Metastatic Lung Carcinoma in the Adrenal Gland (tissue), 1 donor: Measurements from ENCODE around the gene B4GALT5.

GRCh38 chr20:47743710-47744107 lies 41.6 kb downstream of the SULF2 start:
- PRO-cap, result no peak

- PRO-cap, result no peak
Measured at GRCh38 chr20:47766073-47766549, 19.2 kb downstream of the SULF2 start.

DNA sequence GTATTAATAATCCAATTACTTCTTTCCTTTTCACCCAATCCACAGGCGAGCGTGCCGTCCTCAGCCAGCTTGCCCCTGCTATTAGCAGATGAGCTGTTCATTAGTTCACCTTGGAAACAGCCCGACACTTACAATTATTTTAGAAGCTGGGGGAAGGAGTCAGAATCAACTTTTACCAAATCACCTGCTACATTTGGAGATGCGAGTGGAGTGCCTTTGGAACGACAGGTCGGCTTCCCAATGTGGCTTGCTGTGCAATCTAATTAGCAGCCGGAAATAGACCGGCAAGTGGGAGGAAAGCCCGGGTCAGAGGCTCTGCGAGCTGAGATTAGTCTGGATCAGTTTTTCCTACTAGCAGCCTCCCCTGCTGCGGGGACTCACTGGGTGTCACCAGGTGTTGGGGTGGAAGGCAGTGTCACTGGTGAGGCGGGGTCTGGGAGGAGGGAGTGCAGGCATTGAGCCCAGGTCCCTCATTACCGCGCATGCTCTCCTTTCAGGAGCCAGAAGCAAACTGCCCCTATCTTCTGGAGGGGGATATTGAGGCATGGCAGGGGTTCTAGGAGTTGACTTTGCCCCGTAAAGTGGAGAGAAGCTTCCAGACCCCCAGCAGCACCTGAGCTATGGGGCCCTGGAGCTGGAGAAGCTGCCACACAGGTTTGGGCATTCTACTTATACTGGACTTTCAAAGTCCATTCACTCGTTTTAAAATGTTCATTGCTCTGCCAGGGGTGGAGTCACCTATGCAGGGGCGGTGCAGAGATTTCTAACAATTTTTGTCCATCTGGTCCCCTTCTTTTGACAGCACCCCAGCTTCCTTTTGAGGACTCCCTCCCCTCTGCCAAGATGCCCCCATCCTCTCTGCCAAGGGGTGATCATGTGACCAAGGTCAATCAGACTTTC lies 11.1 kb downstream of the SULF2 start:
- PRO-cap, result no peak

- PRO-cap, result no peak
Measured at GRCh38 chr20:47857065-47858135, 72.1 kb upstream of the SULF2 start.

DNA sequence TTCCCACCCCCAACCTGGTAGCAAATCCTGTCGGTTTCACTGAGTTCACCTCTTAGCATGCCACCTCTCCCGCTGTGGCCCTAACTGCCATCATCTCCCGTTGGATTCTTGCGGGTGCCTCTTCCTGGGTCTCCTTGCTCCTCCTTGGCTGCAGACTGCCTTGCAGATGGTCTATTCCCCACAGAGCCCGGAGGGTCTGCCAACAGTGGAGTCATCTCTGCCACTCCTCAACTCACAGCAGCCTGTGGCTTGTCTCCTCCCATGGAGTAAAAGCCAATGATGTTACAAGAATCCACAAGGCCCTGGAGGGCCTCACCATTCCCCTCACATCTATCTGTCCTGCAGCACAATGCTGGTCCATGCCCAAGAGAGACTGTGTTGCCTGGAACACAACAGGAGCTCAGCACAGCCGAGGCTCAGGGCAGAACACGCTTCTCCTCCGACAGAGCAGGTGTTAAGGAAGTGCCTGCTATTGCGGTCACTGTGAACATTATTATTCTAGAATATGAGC lies 241.8 kb upstream of the SULF2 start:
- PRO-cap, result no peak

GRCh38 chr20:48120082-48120495 lies 334.8 kb upstream of the SULF2 start:
- PRO-cap, result no peak

- PRO-cap, result no peak
Measured at GRCh38 chr20:48311504-48312108, 516.2 kb downstream of the PREX1 start.

GRCh38 chr20:48338822-48339563 lies 488.8 kb downstream of the PREX1 start:
- PRO-cap, result no peak

- PRO-cap, result no peak
Measured at GRCh38 chr20:48630629-48631183, 197.1 kb downstream of the PREX1 start.

- PRO-cap, result no peak
Measured at GRCh38 chr20:48818303-48819050, 9.3 kb downstream of the PREX1 start.

DNA sequence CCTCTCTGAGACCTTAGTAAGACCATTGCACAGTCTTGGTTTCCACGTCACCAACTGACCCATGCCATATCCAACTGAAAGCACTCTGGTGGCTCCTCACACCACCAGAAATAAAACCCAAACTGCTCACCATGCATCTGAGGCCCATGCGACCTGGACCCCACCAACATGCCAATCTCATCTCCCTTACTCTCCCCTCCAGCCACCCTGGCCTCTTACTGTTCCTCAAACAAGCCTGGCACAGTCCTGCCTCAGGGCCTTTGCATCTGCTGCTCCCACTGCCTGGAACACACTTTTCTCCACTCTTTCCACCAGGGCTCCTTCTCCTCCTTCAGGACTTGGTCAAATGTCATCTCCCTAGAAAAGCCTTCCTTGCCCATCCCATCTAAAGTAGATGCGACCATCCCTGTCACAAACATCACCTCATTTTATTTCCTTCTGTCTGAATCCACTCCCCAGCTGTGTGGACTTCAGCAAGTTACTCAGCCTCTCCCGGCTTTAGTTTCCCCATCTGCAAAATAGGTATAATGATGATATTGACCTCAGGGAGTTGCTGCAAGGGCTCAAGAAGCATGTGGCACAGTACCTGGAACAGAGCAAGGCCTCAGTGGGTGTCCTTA lies 8.6 kb downstream of the PREX1 start:
- PRO-cap, result no peak

DNA sequence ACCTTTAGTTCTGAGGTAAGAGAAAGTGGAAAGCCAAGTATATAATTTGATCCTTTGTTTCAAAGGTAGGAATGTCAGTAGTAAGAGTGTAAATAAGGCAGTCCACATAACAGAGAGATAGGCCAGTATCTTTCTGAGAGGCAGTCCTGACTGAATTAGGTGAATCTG lies 6.0 kb upstream of the ZNFX1 start:
- PRO-cap, result no peak

GRCh38 chr20:49287053-49288007 lies 9.5 kb upstream of the ZNFX1 start:
- PRO-cap, result no peak

- PRO-cap, result no peak
Measured at GRCh38 chr20:49290384-49291219, 12.7 kb upstream of the ZNFX1 start.

DNA sequence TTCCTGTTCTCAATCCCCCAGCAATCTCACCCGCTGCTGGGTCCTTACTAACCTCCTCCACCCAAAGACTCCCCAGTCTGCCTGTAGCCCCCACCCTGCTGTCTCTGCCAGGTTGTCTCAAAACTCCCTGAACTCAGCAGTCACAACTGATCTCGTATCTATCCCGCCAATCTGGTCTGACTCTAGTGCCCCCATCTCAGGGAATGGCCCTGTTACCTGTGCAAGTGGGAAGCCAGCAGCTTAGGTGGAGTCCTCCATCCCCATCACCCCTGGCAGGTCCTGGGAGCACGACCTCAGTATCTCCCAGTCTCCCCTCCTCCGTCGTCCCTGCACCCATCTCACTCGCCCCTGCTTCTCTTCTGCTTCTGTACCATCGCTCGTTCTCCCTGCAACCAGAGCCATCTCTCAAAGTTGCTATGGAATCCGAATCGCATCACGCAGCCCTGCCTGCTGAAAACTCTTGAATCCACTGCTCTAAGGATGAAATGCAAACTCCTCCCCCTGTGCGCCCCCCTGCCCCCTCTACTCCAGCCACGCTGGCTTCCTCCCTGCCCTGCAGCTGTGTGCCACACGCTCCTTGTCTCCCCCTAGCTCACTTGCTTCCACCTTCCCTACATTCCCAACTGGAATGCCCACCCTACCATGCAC lies 63.9 kb upstream of the PTGIS start:
- PRO-cap, result no peak

DNA sequence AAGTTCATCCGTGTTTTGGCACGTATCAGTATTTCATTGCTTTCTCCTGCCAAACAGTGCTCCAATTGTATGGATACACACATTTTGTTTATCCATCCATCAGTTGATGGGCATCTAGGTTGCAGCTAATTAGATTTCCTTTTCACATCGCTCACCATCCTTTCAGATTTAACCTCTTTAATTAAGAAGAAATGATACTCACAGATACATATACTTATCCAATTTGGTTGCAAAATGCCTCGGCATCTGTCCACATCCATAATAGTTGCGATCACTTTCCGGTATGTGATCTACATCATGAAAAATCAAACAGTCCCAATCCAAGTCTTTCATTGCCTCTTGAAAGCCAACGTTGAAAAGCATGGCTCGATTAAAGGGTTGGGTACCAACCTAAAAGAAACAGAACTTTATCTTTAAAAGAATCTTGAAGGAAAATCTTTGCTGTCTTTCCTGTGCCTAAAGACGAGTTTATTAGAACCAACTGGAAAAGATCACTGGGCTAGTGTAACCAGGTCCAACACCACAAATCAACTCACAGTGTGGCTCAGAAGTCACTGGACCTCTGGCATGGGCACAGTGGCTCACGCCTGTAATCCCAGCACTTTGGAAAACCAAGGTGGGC lies 72.5 kb upstream of the PTGIS start:
- PRO-cap, result no peak

GRCh38 chr20:49658497-49658890 lies 55.2 kb downstream of the B4GALT5 start:
- PRO-cap, result no peak

DNA sequence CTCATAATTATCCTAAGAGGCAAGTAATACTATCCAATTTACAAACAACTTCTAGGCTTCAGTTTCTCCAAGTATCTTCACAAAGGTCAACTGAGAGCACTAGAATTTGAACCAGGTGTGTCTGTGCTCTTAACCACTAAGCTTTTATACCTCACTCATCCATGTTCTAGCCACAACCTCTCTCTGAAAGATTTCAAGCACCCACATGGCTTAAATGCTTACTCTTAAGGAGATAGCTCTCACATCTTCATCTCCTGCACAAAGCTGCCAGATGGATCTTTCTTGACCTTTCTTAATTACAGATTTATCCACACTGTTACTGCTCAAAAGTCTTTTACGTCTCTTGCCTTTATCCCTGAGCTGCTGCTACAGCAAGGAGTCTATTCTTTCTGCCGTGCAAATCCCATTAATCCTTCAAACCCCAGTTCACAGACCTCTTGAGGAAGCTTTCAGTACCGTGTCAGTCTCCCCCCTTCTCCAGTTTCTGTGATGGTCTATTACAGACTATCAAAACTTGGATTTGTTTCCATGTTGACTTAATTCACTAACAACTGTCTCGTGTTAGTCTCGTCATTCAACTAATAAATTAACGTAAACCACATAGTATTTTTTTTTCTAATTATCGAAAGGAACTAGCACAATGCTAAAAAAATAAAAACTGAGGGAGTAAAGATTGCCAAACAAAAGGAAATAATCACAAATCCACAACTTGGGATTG lies 54.6 kb downstream of the B4GALT5 start:
- PRO-cap, result no peak

DNA sequence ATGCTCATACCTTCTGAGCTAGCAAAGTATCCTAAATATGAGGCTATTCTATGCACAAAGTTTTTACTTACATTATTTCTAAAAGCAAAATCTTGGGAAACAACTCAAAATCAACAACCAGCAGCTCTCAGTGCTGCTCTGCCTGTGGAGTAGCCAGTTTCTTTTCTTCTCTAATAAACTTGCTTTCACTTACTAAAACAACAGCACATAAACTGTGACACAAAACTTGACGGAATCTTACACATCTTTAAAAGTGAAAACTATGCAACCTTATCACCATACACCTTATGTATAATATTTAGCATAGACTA lies 43.8 kb downstream of the B4GALT5 start:
- PRO-cap, result no peak

- PRO-cap, result bidirectional peak, plus-strand start at chr20:49713960, minus-strand start at chr20:49713878
Measured at GRCh38 chr20:49713817-49714297, at the start of gene B4GALT5. B4GALT5 (minus strand) TSS chr20:49713878.